Endometrial microvascular endothelial cells (primary cell): ENCODE measurements around a stretch of chr7.

- RAMPAGE, long total RNA = no peak
Measured at GRCh38 chr7:137882015-137882857, 35.5 kb upstream of the DGKI start.

GRCh38 chr7:137888331-137888902 is 41.6 kb upstream of the DGKI start:
- RAMPAGE, long total RNA = no peak

DNA sequence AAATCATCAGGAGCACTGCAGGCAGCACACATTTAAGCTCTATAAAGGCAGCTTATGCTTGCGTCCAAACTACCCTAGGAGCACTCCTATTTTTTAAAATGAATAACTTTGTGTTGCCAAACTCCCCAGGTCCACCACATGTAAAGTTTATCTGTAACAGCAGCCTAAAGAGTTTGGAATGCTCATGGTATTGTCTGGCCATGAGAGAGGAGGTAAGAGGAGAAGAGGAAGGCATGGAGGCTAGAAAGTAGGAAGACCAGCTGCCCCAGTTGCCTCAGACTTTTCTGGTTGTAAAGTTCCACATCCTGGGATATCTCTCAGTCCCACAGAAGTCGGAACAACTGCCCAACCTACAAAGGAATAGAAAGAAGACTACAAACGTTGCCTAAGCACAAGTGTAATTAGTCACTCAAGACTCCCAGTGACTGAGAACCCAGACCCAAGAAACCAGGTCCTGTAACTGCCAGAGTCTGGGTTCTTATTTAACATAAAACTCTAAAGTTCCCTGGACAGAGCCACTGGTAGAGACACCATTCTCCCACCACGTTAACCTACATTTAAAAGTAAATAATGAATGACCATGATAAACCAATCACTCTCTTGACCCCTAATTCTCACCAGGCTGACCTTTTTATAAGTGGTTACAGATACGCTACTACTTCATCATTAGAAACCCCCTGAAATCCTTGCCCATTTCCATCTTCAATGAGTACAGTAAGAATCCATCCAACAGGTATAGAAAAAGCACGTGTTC is 47.2 kb downstream of the CREB3L2 start:
- RAMPAGE, long total RNA = no peak

GRCh38 chr7:137996262-137996852 is 5.5 kb downstream of the CREB3L2 start:
- RAMPAGE, long total RNA = no peak

GRCh38 chr7:138125597-138125982 is 49.3 kb downstream of the AKR1D1 start:
- RAMPAGE, long total RNA = no peak

DNA sequence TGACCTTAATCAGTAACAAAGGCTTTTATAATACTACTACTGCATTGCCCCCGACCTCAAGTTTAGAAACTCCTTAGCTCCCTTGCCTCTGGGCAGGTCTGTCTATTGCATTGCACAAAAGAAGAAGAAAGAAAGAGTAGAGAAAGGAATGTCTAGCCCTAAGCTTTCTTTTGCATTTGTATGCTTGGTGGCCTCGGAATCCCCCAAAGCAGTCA is 93.0 kb downstream of the AKR1D1 start:
- RAMPAGE, long total RNA = no peak

- RAMPAGE, long total RNA = no peak
Measured at GRCh38 chr7:138663490-138664645, 37.3 kb downstream of the SVOPL start.

DNA sequence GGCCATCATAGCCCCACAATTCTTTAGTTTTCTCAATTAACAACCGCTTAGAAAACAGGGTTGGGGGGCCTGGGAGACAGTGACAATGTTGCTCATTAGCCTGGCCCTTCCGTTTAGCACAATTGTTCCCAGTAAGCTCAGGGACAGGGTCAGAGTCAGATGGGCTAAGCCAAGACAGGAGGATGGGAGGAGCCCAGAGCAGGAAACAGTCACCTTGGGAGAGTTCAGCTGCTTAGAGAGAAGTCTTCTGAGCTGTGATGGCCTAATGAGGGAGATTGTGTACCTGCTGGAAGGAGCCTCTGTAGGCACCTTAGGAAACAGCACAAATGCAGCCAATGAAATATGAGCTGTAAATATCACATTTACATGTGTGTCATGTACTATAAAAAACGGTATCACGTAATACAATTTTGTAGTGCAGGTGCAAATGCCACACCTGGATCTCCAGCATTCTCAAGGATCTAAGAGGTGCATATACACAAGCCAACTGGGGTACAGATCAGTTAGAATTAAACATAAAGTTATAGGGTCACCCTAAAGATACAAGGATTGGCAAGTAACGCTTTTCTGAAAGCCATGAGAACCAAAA is 35.8 kb downstream of the SVOPL start:
- RAMPAGE, long total RNA = no peak

GRCh38 chr7:138864832-138865245 is 66.8 kb upstream of the ATP6V0A4 start:
- RAMPAGE, long total RNA = no peak

DNA sequence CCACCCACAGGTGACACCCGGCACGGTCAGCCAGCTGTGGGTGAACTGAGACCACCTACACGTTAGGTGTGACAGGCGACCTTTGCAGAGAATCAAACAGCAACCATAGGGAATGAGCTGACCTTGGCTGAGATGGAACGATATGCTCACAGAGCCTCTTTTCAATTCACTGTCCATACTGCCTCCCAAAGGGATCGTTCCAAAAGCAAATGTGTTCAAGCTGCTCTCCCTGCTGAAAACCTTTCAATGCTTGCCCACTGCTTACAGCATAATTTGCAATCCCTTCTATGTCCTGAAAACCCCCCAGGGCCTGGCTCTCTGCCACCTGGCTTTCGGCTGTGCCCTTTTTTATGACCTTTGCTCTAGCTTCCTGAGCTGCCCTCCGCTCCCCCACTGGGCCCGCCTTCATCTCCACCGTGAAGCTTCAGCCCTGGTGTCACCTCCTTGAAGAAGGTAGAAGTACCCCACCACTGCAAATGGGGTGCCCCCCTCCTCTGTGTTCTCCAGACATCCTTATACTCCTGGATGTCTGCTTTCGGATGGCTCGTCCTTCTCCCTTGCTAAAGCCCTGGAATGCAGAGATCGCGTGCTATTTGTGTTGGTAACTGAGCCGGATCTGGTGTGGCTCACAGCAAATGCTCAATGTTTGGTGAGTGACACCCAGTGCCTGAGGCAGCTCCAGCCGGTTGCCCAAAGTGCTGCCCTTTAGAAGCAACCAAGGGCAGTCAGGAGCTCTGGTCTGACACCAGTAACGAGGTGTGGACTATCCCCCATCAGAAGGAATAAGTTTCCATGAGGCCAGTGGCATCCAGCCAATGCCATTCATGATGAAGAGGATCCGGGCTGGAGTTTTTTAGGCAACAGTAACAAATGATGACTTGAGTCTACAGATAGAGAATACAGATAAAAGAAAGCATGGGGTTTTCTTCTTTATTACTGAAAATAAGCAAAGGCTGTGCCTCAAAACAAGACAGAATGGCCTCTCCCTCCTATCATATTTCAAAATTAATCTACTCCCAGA is 90.3 kb downstream of the KIAA1549 start:
- RAMPAGE, long total RNA = no peak

DNA sequence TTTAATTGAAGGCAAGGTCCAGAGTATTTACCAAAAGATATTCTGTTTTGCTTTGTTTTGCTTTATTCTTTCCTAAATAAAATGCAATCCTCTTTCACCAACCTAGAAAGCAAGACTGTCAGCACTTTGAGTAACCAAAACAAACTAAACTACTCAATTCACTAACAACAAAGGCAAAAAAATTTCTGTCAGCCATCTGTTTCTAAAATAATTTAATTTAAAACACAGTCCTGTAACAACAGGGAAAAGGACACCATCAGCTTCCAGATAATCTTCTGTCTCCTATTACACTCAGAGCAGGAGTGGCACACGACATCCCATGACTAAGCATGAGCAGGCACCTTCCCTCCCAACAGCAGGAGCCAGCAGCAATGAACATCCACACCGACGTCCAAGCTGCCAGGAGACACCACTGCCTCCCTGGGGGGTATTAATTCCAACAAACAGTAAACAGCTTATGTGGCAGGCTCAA is 45.8 kb downstream of the KIAA1549 start:
- RAMPAGE, long total RNA = no peak

DNA sequence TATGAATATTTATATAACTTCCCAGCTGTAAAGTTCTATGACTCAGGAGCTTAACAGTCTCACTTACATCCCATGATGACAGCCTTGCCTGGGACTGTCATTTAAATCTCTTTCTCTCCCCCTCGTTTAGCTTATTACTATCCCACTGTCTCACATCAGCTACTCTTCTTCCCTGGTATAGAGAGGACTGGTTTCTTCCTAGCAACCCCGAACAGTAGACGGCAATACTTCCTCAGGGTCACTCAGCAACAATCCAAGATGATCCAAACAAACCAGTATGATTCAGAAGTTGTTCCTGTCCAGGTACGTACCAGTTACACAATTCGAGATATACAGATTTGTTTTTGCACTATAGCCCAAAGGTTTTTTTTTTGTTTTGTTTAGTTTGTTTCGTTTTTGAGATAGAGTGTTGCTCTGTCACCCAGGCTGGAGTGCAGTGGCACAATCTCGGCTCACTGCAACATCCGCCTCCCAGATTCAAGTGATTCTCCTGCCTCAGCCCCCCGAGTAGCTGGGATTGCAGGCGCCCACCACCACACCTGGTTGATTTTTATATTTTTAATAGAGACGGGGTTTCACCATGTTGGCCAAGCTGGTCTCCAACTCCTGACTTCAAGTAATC is 22.6 kb downstream of the KIAA1549 start:
- RAMPAGE, long total RNA = no peak

- RAMPAGE, long total RNA = no peak
Measured at GRCh38 chr7:139034743-139035106, 1.1 kb downstream of the ZC3HAV1L start.

DNA sequence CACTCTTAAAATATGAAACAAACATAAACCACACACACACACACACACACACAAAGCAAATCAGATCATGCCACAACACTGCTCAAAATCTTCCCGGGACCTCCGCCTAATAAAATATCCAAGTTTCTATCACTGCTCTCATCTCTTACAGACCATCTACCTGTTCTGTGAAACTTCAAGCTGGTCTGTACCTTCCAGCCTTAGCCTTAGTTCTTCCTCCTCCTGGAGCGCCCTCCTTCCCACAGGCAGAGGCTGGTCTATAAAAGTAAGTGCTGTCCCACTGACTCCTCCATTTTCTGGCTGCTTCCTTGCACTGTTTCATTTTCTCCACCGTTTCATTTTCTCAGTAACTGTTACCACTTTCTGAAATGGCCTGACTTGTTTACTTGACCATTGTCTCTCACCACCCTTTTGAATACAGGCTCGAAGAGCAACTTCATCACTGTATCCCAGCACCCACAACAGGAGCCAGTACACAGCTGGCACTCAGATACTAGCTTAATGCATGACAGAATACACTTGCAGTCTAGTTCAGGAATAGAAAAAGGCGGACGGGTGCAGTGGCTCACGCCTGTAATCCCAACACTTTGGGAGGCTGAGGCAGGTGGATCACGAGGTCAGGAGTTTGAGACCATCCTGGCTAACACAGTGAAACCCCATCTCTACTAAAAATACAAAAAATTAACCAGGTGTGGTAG is 26.5 kb upstream of the ZC3HAV1L start:
- RAMPAGE, long total RNA = no peak

GRCh38 chr7:139342761-139342996 is 1.5 kb downstream of the FMC1 start:
- RAMPAGE, long total RNA = no peak

- RAMPAGE, long total RNA = no peak
Measured at GRCh38 chr7:139482689-139482809, 924 bp downstream of the KLRG2 start.

DNA sequence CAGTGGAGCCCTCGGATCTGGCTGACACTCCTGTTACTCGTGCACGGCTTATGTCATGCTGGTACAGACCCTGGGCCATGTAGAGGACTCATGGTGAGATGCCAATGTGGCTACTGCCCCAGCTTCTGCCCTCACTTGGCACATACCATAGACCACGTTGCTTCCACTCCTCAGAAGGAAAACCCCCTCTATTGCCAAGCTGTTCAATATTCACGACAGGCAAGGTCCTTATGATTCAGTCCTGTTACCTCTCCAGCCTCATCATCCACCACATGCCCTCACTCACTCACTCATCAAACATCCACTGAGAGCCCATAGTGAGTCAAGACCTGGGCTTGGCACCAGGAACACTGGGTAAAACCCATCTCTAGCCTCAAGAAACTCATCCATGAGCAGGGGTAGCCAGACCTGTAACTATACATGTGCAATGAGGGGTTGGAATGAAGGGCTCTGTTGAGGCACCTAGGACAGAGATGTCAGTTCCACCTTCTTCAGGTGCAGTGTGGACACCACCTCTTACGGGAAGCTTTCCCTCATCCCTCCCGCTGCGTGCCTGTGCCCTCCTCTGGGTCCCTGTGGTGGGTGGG is 95.7 kb downstream of the HIPK2 start:
- RAMPAGE, long total RNA = no peak

GRCh38 chr7:139708333-139708958 is 69.4 kb downstream of the HIPK2 start:
- RAMPAGE, long total RNA = no peak

- RAMPAGE, long total RNA = no peak
Measured at GRCh38 chr7:139737483-139737699, 40.4 kb downstream of the HIPK2 start.

DNA sequence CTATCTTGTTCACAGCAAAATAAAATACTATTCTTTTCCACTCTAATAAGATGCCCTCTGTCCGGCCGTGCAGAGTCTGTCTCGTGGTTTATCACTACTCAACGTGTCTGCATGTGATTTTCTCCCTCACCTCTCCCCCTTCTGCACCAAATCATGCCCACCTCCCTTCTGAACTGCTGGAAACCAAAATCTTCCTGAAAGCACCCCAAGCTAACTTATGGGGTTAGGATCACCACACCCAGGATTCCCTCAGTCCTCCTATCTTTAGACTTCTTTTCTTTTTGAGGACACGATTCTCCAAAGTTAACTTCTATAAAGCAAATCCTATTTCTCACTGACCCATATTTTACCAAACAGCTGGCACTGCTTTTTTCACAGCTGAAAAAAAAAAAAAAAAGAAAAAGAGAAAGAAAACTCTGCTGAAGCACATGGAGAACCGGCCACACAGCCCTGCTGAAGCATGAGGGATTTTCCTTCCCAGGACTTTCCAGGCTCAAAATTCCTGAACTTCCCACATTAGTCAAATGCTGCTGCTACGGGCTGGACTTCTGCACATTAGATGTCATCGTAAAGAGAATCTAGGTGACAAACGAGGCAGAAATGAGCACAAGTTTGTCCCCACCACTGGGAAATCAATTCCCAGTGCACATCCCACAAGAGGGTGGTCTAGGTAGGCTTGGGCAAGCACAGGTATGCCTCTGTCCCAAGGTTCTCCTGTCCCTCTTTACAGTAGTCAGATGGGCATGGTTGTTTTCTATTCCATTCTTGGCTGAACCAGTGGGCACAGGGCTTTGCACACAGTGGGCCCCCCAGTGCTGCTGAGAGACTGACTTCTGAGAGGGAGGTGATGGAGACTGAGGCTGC is 25.2 kb downstream of the HIPK2 start:
- RAMPAGE, long total RNA = no peak